OVCAR3 (cell line): ENCODE results near the genes LPCAT3 and CD163L1.

DNA sequence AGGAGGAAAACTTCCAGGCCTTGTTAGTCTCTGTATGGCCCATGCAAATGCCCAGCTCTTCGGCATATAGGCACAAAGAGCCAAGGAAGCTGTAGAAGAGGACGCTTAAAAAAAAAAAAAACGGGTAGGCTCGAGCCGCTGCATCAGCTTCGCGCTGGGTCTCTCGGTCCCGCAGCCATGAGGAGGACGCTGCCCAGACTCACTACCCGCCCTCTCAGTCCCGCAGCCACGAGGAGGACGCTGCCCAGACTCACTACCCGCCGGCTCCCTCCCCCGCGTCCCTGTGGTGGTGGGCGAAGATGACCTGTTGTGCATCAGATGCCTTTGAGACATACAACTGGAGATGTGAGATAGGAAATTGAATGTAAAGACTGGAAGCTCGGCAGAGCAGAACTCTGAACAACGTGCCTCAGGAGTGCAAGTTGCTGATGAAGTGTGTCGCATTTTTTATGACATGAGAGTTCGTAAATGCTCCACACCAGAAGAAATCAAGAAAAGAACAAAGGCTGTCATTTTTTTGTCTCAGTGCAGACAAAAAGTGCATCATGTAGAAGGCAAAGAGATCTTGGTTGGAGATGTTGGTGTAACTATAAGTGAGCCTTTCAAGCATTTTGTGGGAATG is 11.5 kb upstream of the SPSB2 start:
- RRBS = no CpG with 5 or more reads among the region's 23 CpGs

GRCh38 chr12:6900740-6901207 is 3.8 kb upstream of the LRRC23 start:
- RRBS = 86% methylated on average over 1 of the region's 7 CpGs

GRCh38 chr12:6962132-6962531 is 8.3 kb downstream of the PHB2 start:
- RRBS = 15% methylated on average over 4 of the region's 13 CpGs

- RRBS = no CpG with 5 or more reads among the region's 23 CpGs
These were observed 5.4 kb downstream of the PHB2 start for GRCh38 chr12:6964605-6965916.

DNA sequence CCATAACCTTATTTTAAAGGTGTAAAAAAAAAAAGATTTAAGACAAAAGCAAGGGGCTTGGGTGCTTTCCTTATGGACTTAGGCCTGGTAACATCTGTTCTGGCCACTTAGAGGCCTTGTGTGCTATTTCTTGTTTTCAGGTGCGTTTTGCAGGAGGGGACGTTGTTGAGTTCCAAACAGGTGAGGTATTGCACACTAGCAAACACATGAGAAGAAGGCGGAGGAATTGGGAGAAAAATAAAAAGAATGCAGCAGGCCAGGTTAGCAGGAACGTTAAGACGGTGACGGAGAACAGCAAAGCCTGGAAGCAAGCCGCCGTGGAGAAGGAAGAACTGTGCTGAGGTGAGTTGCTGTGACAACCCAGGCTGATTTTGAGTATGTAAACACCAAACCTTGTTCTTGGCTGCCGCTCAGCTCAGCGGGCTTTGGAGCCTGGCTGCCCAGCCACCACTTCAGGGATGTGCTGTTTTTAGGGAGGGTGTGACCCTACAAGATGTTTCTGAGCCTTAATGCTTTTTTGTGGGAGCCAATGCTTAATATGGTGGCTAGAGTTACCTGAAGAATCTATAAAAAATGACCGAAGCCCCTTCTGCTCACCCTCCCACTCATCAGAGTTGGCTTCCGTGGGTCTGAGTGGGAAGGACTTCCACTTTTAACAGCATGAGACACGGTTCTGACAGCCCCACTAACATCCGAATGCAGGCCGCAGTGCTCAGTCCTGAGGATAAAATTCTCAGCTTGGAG is 17.5 kb downstream of the EMG1 start:
- RRBS = no CpG with 5 or more reads among the region's 15 CpGs

DNA sequence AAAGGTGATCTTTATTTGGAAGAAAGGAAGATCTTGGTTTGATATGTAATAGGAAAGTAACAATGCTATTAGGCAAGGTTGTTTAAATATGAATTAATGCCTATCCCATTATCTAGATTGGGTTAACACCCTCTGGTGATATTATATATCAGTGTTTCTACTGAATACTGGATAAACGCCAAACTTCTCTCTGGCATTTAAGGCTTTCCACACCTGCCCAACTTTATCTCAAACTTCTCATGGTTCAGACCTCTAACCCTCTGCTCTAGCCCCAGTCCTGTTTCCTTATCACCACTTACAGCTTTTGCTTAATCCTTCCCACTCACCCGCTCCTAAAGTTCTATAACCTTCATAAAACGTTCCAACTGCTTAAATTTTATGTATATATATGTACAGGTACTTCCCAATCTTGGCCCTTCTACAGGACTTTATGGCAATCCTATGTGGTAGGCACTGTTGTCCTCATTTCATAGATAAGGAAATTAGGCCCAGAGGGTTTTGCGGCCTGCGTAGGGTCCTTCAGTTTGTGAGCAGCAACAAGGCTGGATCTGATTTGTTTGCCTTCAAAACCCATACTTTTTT is 1.3 kb downstream of the LPCAT3 start:
- RRBS = no CpG with 5 or more reads among the region's 5 CpGs

DNA sequence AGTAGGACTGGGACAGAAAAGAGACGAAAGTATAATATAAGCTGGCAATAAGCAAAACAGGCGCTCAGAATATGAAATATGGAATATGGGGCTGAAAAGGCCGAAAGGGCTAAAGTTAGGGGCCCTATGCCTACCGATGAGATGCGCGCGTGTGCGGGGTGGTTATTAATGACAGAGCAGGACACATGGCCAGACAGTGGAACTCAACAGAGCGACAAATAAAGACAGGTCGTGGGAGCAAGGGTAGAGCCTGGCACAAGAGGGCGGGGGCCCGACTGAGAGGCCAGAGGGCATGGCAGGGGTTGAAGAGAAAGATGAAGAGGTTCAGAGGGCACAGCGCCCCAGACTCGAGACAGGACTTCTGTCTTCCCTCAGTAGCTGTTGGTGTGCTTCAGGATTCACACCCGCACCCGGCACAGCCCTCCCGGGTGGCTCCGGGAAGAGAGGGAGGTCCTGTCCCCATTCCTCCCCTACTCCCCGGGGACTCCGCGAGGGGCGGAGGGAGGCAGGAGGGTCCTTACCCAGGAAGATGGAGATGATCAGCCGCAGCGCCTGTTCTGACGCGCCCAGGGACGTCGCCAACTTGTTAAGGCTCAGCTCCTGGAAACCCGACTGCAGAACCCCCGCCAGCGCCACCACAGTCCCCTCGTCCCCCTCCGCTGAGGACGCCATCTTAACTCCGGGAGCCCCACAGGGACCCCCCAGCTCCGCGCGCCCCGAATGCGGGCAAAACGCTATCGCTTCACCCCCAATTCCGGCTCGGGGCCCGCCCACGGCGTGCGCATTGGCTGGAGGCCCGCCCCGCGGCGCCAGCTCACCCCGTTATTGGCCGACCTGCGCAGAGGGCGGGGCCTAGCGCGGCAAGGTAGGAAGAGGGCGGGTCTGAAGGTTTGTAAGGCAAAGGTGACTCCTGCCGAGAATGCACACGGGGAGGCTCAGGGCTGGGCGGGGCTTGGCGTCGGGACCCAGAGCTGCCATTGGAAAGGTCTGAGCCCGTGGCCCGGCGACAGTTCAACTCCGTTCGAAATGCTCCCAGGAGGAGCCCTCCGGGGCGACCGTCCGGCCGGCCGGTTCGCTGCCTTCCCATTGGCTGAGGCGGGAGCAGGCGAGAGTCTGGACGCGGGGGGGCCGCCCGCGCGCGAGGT is at the start of gene LPCAT3:
LPCAT3 (minus strand) TSS at position 724 of the 1,145 bp plus-strand sequence.
- RRBS = 4% methylated on average over 23 of the region's 85 CpGs

DNA sequence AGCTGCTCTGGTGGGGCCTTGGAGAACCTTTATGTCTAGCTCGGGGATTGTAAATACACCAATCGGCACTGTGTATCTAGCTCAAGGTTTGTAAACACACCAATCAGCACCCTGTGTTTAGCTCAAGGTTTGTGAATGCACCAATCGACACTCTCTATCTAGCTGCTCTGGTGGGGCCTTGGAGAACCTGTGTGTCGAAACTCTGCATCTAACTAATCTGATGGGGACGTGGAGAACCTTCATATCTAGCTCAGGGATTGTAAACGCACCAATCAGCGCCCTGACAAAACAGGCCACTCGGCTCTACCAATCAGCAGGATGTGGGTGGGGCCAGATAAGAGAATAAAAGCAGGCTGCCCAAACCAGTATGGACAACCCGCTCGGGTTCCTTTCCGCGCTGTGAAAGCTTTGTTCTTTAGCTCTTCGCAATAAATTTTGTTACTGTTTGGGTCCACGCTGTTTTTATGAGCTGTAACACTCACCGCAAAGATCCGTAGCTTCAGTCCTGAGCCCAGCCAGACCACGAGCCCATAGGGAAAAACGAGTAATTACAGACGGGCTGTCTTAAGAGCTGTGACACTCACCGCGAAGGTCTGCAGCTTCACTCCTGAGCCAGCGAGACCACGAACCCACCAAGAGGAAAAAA is 19.8 kb upstream of the LPCAT3 start:
- RRBS = no CpG with 5 or more reads among the region's 23 CpGs

DNA sequence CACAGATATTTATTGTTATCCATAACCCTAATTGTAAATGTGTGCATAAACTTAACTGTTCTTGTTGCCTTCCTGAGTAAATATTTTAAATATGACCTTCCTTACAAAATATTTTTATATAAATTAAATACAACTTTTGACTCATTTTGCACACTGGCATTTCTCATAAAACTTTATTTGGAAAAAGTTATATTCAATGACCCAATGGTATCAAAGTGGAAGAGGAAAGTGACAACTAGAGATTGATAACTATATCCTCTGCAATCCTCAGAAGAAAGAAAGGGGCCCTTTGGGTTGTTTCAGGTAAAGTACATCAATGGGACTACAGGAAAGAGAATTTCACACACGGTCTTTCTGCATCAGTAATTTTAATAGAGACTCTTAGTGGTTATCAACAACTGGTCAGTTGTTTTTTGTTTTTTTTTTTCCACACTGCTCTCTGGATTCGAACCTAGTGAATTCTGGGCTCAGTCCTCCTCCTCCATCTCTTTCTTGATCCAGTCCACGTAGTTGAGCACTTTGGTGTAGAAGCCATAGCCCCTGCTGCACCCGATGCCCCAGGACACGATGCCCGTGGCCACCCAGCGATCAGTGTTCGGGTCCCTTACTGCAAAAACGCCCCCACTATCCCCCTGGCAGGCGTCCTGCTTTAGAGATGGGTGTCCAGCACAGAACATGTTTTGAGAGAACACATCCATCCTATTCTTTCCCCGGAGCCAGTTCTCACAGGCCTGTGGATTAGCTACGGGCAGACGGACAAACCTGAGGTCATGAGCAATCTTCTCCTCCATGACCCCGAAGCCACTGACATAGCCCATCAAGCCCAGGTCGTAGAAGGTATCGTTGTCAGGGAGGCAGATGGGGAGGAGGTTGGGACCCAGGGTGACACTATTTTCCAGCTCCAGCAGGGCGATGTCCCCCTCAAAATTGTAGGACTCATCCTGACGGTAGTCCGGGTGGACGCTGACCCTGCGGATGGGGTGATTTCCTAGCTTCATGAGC is 11.9 kb downstream of the C1R start:
- RRBS = no CpG with 5 or more reads among the region's 21 CpGs

- RRBS = no CpG with 5 or more reads among the region's 7 CpGs
These were observed 6.4 kb upstream of the C1RL start for GRCh38 chr12:7115319-7115847.

- RRBS = no CpG with 5 or more reads among the region's 9 CpGs
These were observed 4.9 kb downstream of the RBP5 start for GRCh38 chr12:7123694-7124271.

DNA sequence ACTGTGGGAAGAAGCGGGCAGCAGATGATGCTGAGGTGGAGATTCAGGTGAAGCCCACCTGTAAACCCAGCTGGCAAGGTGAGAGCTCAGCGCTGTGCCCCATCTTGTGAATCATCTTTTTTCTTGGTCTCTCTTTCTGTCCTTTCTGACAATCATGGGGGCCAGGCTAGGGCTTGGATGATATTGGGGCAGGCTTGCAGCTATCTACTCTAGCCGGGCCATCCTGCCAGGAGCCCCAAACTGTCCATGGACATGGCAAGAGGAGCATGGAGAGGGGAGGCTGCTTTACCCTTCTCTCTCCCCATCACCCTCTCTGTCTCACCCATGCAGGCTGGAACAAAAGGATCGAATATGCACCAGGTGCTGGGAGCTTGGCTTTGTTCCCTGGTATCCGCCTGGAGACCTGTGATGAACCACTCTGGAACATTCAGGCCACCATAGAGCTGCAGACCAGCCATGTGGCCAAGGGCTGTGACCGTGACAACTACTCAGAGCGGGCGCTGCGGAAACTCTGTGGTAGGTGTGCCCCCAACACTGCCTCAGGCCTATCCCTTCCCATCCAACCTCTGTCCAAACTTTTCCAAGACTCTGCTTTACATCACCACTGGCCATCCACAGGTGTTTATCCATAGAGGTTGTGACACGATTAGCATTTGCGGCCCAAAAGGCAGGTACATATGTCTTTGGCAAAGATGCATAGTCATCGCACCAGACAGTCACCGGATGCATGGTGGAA is 5.9 kb downstream of the CLSTN3 start:
- RRBS = no CpG with 5 or more reads among the region's 13 CpGs

DNA sequence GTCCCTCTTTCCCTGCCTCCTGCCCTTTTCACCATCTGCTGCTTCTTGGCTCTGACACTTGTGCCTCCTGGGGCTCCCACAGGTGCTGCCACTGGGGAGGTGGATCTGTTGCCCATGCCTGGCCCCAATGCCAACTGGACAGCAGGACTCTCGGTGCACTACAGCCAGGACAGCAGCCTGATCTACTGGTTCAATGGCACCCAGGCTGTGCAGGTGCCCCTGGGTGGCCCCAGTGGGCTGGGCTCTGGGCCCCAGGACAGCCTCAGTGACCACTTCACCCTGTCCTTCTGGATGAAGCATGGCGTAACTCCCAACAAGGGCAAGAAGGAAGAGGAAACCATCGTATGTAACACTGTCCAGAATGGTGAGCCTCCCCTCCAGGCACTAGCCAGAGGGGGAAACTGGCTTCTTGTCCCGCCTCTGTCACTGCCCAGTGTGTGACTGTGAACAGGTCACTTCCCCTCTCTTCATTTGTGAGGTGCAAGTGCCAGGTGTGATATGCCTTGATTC is 6.6 kb downstream of the CLSTN3 start:
- RRBS = no CpG with 5 or more reads among the region's 4 CpGs

GRCh38 chr12:7159430-7159746 is 29.2 kb downstream of the CLSTN3 start:
- RRBS = no CpG with 5 or more reads among the region's 3 CpGs

- RRBS = no CpG with 5 or more reads among the region's 2 CpGs
These were observed at the start of gene CD163L1 for GRCh38 chr12:7443841-7444517. CD163L1 (minus strand) TSS chr12:7444153.

- RRBS = no CpG with 5 or more reads among the region's 6 CpGs
These were observed 2.4 kb downstream of the CD163 start for GRCh38 chr12:7501047-7501632.

DNA sequence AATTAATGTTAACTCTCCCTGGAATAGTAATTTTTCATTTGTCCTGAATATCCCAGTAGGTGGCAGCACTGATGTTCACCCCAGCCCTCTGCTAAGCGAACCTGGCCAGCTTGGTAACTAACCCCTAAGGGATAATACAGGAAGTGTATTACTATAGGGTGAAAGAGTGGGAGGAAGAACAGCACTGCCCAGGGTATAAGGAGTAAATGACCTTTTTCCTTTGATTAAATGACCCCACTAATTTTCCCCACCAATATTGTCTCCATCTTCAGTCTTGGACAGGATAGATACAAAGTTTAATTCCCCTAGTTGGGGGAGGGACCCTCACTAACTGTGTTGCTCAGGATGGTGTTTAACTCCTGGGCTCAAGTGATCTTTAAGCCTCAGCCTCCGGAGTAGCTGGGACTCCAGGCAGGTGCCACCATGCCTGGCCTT is 40.5 kb downstream of the SLC2A14 start:
- RRBS = no CpG with 5 or more reads among the region's 2 CpGs

DNA sequence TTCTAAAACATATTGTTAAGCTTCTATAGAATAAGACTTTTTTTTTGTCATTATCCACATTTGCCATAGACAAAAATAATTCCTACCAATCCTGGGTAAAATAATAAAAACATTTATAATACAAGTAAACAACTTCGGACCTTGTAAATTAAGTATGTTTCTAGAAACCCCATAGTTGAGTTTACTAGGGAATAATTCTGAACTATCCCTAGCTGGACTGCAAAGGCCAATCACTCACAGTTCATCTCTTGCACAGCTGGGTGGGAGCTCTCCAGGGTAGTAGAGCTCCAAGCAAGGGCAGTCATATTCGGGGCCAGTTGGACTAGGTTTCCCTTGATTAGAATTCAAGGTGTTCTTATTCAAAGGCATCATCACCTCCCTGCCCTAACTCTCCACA is 3.5 kb downstream of the SLC2A3 start:
- RRBS = no CpG with 5 or more reads among the region's 2 CpGs

DNA sequence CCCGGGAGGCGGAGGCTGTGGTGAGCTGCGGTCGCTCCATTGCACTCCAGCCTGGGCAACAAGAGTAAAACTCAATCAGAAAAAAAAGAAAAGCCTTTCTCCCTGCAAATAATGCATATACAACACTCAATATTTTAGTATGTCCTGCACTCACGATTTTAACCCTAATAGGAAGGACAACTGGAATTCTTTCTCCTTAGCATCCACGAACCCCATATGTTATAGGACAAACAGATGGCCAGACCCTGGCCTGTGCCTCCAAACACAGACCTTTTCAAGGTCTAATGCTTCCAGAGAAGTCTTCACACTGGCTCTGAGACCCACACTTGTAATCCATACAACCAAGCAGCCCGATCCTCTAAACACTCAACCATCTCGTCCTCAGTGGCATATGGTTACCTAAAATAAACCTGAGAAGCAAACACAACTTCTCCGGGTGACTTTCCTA is 589 bp downstream of the SLC2A3 start:
- RRBS = no CpG with 5 or more reads among the region's 9 CpGs

DNA sequence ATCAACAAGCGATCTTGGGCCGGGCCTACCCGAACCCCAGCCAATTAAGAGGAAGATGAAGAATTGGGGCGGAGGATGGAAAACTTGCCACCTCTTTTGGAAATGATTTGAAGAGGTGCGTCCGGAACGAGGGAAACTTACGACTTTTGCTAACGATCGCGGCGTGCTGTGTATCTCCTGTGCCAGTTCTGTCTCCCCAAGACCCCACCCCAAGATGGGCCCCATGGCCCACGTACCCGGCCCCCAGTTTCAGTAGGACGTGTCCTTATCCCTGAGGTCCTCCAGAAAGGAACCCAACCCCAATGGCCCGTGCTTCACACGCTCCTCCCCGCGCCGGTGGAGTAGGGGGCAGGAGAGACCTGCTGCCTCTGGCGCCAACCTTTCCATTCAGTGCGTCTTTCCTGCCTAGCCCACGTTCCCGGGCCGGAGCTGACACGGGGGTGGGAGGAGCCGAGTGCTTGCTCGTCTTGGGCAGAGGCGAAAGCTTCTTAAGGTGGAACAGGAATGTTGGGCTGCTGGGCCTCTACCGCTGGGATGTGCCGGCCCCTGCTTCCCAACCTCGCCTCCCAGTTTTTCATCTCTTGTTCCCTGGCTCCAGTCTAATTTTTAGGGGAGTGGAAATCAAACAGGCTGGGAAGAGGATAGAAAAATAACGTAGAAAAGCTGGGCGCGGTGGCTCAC is 5.6 kb upstream of the FOXJ2 start:
- RRBS = 6% methylated on average over 18 of the region's 35 CpGs